HGPS cell (cell line): ENCODE measurements around a stretch of chr3.

- RRBS, result no CpG with 5 or more reads among the region's 5 CpGs
Observed at GRCh38 chr3:56917427-56918015, 115.8 kb upstream of the ARHGEF3 start.

GRCh38 chr3:56976584-56977742 lies 83.5 kb upstream of the SPATA12 start:
- RRBS, result no CpG with 5 or more reads among the region's 9 CpGs

GRCh38 chr3:56984551-56984945 lies 75.9 kb upstream of the SPATA12 start:
- RRBS, result no CpG with 5 or more reads among the region's 3 CpGs

DNA sequence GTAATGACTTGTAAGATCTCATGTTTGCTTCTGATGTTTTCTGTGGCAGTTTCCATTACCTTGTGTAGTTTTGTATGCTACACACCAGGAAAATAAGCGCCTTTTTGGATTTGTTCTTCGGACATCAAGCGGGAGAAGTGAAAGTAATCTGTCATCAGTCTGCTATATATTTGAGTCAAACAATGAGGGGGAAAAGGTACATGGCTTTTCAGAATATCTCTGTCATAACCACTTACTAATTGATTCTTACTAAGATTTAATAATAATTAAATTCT lies 32.0 kb downstream of the ASB14 start:
- RRBS, result no CpG with 5 or more reads among the region's 3 CpGs

GRCh38 chr3:57450618-57451313 lies 93.4 kb downstream of the DNAH12 start:
- RRBS, result no CpG with 5 or more reads among the region's 5 CpGs

DNA sequence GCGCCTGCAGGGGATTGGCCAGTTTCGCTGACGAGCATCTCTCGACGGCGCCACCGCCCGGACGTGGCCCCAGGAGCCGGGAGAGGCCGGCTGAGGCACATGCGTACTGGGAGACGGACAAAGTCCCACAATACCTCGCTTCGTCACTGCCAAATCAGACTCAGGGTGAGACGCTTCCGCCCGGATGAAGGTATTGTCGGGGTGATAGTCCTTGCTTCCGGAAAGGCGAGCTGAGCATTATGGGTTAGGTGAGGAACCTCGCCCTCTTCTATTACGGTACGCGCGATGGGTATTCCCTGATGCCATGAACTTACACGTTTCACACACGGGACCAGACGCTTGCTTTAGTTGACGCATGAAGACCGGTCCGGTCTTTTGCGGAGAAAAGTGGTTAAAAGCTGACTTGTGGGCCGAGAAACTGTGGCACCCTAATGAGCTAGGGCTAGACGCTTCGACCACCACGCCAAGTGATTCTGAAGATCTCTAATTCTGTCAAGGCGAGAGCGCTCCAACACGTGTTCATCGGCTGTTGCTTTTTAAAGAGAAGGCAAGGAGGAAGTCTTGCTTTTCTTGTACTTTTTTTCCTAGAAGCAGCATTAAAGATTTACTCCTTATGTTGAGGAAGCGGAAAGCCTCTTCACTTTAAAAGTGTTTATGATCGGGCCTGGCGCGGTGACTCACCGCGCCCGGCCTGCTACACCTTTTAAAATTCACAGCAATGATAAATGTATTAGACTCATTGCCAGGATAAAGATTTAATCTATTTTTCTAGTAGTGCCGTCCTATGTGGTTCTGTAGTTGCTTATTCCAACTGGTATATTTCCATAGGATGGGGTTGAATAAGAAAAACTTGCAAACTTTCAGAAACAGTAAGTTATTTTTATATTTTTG lies 606 bp upstream of the ARF4 start:
- RRBS, result 2% methylated on average over 15 of the region's 49 CpGs

- RRBS, result no CpG with 5 or more reads among the region's 10 CpGs
Observed at GRCh38 chr3:57758058-57758695, 2.1 kb downstream of the SLMAP start.

DNA sequence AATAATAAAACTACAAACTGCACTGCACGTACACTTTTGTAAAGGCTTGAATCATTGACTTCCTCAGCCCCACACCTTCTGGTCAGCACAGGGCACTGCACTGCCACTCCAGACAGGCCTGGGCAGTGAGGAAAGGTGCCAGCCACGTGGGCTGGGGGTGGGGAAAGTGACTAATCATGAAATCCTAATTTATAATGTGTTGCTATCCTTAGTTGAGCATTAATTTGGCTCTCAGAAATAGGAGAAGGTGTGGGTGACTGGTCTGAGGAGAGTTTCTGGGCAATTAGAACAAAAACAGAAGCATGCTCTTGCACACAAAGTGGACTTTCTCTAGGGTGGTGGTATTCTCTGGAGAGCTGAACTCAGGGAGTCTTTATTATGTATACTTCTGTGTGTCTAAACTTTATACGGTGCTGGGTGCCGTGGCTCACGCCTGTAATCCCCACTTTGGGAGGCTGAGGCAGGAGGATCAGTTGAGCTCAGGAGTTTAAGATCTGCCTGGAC lies 58.3 kb upstream of the FLNB start:
- RRBS, result no CpG with 5 or more reads among the region's 5 CpGs

DNA sequence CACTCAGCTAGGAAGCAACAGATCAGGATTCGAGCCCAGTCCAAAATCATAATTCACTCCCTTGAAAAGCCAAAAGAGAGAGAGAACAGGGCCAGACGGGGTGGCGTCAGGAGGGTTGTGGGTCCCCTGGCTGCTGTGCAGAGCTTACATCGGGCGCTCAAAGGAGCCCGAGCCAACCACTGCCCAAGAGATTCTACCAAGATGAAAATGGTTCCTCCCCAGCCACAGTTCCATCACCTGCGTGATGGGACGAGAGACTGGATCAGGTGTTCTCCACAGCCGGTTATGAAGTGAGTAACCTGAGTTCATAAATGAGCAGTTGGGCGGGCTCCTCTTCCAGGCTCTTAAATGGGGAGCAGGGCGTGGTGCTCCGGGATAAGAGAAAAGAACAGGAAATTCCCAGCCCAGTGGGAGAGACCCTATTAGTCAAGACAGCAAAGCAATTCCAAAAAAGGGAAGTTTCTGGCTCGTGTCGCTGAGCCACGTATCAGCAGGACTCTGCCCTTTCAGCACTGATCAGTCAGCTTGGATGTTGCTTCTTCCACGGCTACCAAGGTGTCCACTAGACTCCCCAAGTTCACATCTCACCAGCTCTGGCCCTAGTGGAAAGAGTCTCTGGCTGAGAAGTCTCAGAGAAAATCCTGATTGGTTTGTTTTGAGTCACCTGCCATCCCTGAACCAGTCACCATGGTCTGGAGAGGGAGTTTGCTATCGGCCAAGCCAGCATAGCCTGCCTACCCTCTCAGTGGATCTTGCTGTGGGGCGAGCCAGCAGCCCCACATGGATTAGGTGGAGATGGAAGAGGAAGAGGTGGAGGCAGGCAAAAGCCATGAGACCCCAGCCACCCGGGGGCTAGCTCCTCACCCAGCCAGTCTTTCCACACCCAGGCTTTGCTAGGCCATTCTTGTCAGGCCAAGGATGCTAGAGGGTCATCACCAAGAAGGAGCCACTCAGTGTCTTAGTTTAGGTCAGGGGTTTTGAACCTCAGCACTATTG lies 48.3 kb upstream of the FLNB start:
- RRBS, result 46% methylated on average over 3 of the region's 19 CpGs

GRCh38 chr3:57978225-57978834 lies 29.9 kb upstream of the FLNB start:
- RRBS, result no CpG with 5 or more reads among the region's 8 CpGs

DNA sequence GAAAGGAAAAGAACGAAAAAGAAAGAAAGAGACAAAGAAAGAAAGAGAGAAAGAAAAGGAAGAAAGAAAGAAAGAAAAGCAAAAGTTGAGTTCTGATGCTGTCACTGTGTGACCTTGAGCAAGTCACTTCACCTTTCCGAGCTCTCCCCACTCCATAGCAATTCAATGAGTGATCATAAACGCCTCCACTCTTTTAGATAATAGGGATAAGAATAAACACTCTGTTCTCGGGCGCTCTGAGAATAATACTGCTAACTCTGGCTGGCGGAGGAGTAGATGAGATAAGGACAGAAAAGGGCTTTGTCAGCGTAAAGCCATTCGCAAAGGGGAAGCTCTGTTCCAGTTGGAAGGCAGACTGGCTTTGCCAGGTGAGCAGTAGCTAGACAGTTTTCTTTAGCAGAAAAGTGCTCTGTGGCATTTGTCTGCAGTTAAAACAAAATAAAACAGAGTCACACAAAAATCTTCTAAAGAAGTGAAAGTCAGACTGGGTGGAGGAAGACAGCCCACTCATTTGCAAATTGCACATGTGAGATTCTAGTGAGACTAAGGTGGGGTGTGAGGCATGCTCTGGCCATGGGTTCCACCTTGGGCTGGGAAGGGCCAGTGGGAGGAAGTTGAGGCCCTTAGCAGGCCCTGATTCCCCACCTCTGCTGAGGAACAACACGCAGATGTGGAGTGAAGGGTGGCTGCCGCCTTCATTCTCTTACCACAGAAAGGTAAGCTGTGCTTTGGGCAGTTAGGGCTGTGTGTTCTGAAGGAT lies 9.5 kb upstream of the FLNB start:
- RRBS, result no CpG with 5 or more reads among the region's 10 CpGs

- RRBS, result no CpG with 5 or more reads among the region's 14 CpGs
Observed at GRCh38 chr3:58104484-58105446, 96.5 kb downstream of the FLNB start.

DNA sequence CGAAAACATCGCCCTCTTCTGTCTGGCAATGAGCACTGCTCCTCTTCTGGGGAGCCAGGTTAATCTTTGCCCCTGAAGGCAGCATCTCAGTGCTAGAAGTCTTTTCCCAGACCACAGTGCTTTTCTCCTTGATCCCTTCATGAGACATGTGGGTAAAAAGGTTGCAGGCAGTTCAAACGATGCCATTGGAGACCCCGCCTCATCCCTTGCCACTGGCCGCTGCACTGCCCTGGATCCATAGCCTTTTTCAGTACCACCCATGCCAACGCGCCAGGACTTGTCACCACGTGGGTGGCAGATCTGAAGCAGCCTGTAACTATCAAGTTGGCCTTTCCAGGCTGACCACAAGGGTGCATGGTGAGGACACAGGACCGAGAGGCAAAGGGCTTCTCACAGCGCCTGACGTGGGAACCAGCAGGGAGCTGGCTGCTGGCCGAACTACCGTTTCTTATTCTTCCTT lies 6.6 kb upstream of the DNASE1L3 start:
- RRBS, result no CpG with 5 or more reads among the region's 13 CpGs

- RRBS, result no CpG with 5 or more reads among the region's 2 CpGs
Observed at GRCh38 chr3:58272253-58272655, 33.8 kb upstream of the RPP14 start.

DNA sequence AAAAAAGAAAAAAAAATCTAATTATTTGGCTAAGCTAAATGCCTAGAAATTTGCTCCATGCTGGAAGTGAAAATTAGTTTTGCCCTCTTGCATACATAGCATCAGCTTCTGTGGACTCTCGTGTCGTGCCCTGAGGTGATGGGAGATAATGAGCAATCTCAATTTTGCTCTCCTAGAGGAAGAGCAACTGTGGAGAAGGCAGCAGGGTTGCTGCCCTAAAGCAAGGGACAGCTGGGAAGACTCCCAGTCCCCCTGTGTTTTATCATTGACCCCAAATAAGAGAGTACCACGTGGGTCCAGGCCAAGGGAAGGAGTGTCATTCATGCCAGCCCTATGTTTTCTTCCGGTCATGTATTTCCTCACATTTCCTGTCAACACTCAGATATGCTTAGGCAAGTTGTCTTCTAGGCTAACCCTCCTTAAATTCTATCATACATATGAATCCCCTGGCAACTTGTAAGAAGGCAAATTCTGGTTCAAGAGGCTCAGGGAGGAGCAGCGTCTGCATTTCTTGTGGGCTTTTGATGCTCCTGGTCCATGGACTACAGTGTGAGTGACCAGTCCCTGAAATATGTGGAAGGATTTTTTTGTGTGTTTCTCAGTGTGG lies 32.1 kb upstream of the RPP14 start:
- RRBS, result no CpG with 5 or more reads among the region's 5 CpGs

- RRBS, result no CpG with 5 or more reads among the region's 16 CpGs
Observed at GRCh38 chr3:58463491-58464235, 28.2 kb upstream of the KCTD6 start.

DNA sequence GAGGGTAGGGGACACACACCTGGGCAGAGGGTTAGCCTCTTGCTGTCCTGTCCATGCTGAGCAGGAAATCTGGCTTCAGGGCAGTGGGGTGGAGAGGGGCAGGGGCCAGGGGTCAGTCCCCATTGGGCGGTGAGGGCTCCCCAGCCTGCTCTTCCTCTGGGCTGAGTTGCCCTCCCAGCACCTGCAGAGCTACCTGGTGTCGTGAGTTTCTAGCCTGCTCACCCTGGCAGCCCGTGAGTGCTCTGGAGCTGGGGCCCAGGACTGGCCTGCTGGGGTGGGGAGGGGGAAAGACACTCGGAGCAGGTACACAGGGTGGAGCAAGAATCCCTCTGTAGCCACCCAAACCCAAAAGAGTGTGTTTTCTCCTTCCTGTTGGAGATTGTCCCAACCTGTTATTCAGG lies 9.1 kb downstream of the FAM3D start:
- RRBS, result no CpG with 5 or more reads among the region's 4 CpGs

- RRBS, result no CpG with 5 or more reads among the region's 5 CpGs
Observed at GRCh38 chr3:58665130-58665965, 1.2 kb downstream of the FAM3D start.